Colon Carcinoma Metastatic in the Lung (tissue), 2 donors: ENCODE measurements around the genes PTCH1 and PRXL2C.

GRCh38 chr9:95085403-95085586, 232.2 kb downstream of the FANCC start:
- PRO-cap, 2 experiments = no peak in any of the 2 experiments

GRCh38 chr9:95088752-95089699, 228.5 kb downstream of the FANCC start:
- PRO-cap, 2 experiments = no peak in any of the 2 experiments

DNA sequence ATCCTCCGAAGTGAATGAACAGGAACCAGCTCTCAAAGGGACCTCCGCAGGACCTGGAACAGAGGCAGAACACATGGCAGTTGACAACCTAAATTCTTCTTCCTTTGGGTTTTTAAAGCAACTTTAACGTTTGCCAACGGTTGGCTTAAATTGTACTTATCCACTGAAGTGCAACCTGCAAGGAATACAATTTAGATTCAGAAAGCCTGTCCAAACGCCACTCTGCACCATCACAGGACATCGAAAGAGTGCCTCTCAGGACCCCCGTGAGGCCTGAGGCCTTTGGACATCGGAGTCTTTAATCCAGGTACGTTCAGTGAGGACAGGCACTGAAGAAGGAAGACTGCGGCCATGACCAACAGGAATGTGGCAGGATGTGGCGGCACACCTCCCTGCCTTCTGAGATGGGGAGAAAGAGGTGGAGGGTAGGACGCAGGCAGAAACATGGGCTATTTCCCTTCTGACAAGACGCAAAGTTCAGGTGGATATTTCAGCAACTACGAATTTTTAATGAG, 205.9 kb downstream of the FANCC start:
- PRO-cap, 2 experiments = no peak in any of the 2 experiments

DNA sequence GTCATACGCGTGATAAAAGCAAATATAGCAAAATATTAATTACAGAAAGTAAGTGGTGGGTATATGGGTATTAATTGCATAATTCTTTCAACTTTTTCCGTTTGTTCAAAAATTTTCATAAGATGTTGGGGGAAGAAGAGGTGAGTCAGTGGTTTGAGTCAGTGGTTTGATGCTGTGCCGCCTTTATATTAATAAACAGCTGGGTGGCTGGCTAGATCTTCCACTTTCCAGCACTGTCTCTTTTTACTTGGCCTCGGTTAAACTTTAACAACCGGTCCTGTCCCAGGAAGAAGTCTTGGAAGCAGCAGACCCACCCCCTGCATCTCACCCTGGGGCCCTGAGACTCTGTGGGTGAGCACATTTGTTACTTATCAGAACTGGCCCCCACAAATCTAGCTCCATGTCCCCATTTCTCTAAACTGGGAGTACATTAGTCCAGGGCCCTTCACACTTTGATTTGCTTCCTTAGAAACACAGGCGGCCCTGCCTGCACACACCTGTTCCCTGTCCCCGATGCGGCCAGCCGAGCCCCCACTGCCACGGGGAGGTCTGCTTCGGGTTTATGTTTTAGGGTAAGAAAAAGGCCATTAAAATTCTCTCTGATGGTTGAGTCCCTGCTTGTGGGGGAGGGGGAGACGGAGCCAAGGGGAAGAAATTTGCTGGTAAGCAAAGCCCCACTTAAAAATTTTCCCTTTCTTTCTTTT, 83.0 kb downstream of the PTCH1 start:
- PRO-cap, 2 experiments = peak in 2 of 2 experiments; most common plus-strand start position 287 of the sequence (in 1)

GRCh38 chr9:95501162-95501701, 7.8 kb downstream of the PTCH1 start:
- PRO-cap, 2 experiments = no peak in any of the 2 experiments

GRCh38 chr9:95504377-95504920, 4.6 kb downstream of the PTCH1 start:
- PRO-cap, 2 experiments = no peak in any of the 2 experiments

- PRO-cap, 2 experiments = peak in 2 of 2 experiments; most common plus-strand start chr9:95509323 (in 1); most common minus-strand start chr9:95509155 (in 1)
Observed at GRCh38 chr9:95508985-95509642, at the start of gene PTCH1. Gene PTCH1 (minus strand): TSS chr9:95509266.

DNA sequence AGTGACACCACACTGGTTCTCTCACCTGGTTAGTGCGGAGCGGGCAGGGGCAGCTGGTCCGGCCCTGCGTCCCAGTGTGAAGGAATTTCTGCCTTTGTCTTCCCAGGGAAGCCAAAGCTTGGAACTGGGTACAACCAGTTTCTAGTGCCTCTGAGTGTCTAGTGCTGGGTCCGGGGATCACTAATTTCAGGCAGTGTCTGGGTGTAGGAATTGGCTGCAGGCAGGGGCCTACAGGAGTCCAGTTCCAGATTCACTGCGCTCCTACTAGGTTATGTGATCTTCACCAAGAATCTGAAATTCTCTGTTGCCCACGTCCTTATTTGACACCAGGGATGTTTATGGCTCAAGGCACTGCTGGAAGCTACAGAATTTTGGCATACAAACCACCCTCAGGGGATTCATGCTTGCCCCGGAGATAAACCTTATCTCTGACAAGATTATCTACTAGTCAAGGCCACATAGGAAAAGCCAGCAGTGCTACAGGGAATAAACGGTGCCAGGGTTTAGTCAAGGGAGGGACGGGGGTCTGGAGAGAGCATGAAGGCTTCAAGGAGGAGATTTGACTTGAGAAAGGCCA, 120.5 kb upstream of the ERCC6L2 start:
- PRO-cap, 2 experiments = no peak in any of the 2 experiments

- PRO-cap, 2 experiments = no peak in any of the 2 experiments
Observed at GRCh38 chr9:95783363-95783989, 92.0 kb upstream of the ERCC6L2 start.

GRCh38 chr9:95875743-95876185, 273 bp downstream of the ERCC6L2 start:
- PRO-cap, 2 experiments = peak in 2 of 2 experiments; most common plus-strand start chr9:95876041 (in 1); most common minus-strand start chr9:95875996 (in 1)

GRCh38 chr9:95916134-95916495, 40.6 kb downstream of the ERCC6L2 start:
- PRO-cap, 2 experiments = no peak in any of the 2 experiments

GRCh38 chr9:95942043-95943085, 66.9 kb downstream of the ERCC6L2 start:
- PRO-cap, 2 experiments = no peak in any of the 2 experiments

DNA sequence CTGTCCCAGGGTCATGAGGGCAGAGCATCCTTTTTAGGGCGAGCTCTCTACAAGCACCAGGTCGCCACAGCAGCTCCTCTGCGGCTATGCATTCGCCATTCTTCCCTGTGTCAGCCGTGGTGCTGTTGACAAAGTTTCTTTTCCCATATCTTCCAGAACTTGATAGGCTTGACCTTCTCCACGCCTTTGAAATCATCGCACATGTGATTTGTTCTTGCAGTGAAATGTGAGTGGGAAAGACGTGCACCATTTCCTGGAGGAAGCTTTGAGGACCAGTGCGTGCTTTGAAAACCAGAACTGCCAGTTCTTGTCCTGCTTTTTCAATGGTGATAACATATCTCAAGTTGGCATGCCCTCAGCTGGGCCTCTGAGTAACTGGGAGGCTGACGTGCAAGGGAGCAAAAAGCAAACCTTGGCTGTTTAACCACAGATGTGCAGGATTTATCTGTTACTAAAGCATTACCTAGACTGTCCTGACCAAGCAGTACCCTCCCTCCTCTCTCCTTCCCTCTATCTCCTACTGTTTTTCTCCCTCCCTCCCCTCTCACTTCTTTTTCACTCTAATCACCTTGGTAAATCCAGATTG, 198.0 kb downstream of the ERCC6L2 start:
- PRO-cap, 2 experiments = no peak in any of the 2 experiments

DNA sequence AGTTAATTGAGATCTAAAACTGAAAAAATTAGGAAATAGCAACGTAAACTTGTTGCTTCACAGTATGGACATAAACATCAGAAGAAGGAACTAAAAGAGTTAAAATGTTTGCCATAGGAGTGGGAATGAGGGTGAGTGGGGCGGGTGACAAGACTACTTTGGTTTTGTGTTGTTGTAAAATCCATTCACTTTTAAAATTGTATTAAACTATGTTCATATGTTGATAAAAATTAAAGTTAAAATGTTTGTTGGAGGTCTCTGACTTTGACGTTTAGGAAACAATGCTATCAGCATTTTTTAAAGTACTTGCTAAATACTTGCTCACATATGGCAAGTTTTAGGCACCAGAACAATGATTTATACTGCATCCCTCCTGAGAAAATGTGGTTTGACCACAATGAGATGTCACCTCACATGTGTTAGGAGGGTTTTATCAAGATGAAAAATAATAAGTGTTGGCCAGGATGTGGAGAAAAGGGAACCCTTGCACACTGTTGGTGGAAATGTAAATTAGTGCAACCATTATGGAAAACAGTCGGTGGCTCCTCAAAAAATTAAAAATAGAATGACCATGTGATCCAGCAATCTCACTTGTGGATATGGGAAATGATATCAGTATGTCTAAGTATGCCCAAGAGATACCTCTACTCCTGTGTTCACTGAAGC, 180.9 kb downstream of the HSD17B3 start:
- PRO-cap, 2 experiments = no peak in any of the 2 experiments

- PRO-cap, 2 experiments = no peak in any of the 2 experiments
Observed at GRCh38 chr9:96140349-96141226, 161.4 kb downstream of the HSD17B3 start.

- PRO-cap, 2 experiments = no peak in any of the 2 experiments
Observed at GRCh38 chr9:96246222-96246583, 55.8 kb downstream of the HSD17B3 start.

DNA sequence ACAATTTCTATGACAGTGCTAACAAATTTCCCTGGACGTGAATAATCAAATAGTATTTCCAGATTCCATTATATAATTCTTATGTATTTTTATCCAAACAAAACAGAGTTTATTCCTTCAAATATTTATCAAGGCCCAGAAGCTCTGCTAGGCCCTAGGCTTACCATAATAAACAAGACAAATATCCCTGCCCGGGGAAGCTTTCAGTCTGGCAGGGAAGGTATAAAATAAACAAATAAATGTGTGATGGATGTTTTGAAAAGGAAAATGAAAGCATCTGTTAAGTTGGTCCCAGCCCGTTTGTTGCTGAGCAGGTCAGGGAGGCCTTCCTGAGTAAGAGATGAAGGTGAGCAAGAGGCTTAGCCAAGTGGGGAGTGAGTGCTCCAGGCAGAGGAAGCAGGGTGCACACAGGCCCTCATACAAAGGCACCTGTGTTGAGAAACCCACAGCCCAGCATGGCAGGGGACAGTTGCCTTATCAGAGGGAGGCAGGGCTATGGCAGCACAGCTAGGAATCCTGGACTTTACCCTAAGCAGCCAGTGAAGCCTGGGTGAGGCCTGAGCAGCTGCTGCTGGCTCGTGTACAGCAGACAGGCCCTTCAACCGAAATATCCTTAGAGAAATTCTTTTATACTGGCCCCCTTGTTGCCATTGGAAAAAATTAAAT, 7.7 kb upstream of the SLC35D2 start:
- PRO-cap, 2 experiments = peak in 1 of 2 experiments; most common plus-strand start position 539 of the sequence (in 1)

DNA sequence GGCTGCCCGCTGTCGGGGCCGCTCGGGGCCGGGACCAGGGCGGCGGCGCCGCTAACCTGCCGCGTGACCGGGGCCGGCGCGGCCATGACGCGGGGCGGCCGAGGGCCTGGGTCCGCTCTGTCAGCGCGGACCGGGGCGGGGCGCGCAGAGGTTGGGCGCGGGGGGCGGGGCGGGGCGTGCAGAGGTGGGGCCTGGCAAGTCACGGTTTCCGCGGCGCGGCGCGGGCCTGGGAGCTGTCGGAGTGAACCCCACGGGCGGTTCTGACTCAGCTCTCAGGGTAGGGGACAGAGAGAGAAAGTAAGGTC, at the start of gene PRXL2C:
TSS of gene PRXL2C (minus strand) at position 122 of the 305 bp plus-strand sequence.
- PRO-cap, 2 experiments = peak in 2 of 2 experiments; most common plus-strand start position 216 of the sequence (in 1); most common minus-strand start position 122 of the sequence (in 2)

DNA sequence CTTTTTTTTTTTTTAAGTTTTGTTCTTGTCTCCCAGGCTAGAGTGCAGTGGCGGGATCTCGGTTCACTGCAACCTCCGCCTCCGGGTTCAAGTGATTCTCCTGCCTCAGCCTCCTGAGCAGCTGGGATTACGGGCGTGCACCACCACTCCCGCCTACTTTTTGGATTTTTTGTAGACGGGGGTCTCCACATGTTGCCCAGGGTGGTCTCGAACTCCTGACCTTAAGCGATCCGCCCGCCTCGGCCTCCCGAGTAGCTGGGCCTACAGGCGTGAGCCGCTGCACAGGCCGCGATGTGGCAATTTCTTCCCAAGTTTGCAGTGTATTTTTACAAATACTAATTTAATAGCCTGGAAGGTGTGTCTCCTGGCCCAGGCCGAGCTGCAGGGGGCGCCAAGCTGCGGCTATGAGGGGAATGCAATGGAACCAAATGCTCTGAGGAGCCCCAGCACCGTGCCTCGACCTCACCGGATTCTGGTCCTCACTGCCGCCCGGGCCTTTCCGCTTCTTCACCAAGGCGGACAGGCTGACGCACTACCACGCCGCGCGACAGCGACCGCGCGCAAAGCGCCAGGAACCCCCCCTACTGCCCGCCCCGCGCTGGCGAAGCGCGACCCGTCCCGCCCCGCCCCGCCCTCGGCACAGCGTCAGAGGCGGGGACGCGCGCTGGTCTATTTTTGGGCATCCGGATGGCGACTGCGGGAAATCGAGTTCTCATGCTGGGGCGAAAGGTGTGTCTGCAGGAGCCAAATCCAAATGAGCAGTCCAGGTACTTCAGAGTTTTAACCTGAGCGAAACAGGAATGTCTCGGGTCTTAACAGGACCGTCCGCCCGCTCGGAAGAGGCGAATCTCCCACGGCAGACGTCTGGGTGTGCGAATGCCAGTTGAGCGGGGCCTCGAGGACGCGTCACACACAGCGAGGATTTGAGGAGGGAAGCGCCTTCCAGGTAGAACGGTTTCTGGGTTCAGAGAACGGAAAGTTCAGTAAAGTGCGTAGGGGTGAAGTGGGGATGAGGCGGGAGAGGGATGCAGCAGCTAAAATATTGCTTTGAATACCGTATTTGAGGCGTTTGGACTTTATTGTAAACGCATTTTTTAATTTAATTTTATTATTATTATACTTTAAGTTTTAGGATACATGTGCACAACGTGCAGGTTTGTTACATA, 31.6 kb upstream of the PRXL2C start:
- PRO-cap, 2 experiments = peak in 1 of 2 experiments; most common plus-strand start position 640 of the sequence (in 1); most common minus-strand start position 484 of the sequence (in 1)

DNA sequence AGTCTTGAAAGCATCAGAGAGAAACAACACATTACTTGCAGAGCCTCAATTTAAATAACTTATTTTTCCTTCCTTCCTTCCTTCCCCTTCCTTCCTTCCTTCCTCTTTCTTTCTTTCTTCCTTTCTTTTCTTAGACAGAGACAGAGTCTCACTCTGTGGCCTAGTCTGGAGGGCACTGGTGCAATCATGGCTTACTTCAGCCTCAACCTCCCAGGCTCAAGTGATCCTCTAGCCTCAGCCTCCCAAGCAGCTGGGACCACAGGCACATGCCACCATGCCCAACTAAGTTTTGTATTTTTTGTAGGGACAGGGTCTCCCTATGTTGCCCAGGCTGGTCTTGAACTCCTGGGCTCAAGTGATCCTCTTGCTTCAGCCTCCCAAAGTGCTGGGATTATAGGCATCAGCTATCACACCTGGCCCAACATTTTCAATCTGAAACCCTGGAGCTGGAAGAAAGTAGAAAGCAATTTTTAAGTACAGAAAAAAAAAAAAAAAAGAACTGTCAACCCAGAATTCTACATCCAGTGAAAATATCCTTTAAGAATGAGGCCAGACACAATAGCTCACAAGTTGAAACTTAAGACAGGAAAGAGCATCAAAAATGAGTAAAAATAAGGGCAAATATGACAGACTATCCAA, 31.5 kb upstream of the ZNF782 start:
- PRO-cap, 2 experiments = no peak in any of the 2 experiments